Cardiac ventricle fibroblast (primary cell): ENCODE data around the gene ATF4.

GRCh38 chr22:38966243-38966442 is 8.7 kb downstream of the APOBEC3A start:
- RAMPAGE, long total RNA: no peak

- RAMPAGE, long total RNA: no peak
These were observed 21.2 kb downstream of the CBX7 start for GRCh38 chr22:39131182-39131866.

DNA sequence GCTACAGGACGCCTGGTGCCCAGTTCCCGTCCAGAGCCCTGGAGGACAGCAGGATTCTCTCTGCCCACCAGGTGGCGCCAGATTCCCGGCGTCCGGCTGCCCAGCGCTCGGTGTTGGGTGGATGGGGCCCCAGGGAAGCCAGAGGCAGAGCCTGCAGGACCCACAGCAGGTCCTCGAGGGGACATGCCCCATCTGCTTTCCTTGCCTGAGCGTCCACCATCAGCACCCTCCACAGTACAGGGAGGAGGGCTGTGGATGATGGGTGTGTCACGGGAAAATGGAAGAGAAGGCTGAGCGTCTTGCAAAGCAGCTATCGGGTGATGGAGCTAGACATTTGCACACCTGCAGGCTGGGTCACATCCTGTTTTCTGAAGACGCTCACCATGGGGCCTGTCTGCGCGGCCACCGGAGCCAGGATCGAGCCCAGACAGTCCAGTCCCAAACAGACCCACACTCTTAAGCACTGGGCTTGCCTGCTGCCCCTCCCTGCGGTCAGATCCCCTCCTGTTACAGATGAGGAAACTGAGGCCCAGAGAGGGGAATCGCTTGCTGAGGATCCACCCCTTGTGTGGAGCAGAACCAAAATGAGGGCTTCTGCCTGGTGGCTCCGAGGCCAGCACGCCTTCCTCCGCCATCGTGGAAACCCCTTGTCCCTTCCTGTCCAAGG is 18.6 kb upstream of the CBX7 start:
- RAMPAGE, long total RNA: no peak

GRCh38 chr22:39173767-39174630 is 21.5 kb upstream of the CBX7 start:
- RAMPAGE, long total RNA: no peak

GRCh38 chr22:39179395-39179885 is 27.0 kb upstream of the CBX7 start:
- RAMPAGE, long total RNA: no peak

GRCh38 chr22:39316107-39317248 is 2.9 kb downstream of the RPL3 start:
- RAMPAGE, long total RNA: no peak

GRCh38 chr22:39317276-39317786 is 2.1 kb downstream of the RPL3 start:
- RAMPAGE, long total RNA: no peak

DNA sequence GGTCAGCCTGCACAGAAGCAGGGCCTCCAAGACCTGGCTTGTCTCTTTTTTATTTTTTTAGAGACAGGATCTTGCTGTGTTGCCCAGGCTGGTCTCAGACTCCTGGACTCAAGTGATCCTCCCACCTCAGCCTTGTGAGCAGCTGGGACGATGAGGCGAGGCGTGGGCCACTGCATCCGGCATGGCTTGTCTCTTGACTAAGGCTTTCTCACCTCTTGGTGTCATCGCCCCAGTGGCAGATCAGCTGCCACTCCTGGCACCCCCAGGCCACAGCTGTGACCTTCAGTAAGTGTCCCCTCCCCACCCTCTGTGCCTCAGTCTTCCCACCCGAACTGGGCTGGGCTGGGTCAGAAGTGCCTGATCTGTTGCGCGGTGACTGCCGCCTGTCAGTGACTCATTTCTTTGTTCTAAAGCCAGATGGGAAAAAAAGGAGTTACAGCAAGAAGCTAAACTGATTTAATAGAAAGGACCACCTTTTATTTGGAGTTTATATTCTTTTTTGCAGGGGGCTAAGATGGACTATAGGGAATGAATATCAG is 3.6 kb downstream of the SYNGR1 start:
- RAMPAGE, long total RNA: no peak

- RAMPAGE, long total RNA: no peak
These were observed 11.4 kb downstream of the SYNGR1 start for GRCh38 chr22:39361032-39361683.

DNA sequence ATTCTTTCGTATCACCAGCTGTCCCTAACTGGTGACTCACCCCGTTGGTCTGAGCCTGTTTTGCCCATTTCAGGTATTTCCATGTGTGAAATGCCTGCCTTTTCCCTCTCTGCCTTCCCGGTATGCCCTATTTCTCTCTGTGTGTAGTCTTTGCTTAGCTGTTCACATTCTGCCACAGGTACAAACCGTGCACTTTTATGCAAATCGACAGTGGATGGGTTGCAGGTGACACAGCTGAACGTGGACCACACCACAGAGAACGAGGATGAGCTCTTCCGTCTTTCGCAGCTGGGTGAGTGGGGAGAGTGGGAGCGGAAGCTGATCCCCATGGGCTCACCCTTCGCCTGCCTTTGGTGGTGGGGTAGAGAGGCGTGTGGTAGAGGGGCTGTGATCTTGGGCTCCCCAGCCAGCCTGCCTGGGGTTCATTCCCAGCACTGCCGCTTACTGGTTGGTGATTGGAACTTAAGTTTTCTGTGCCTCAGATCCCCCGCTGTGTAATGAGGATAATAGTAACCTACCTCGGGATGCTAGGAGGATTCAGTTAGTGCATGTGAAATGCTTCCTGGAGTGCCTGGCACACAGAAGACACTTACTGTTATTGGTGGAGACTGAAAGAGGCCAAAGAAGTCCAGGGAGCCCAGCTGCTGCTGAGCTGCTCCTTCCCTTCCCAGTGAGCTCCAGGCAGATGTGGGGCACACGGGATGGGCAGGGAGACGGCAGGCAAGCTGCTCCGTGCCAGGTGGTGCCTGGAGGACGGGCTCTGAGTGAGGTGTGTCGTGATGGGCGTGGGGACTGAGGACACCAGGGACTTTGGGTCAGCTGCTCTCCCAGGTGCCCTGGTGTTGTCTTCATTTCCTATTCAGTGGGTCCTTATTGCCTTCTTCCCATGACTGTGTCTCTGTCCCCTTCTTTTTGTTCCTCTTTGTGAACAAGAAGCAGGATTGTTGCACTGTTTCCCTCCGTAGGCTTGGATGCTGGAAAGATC is 19.3 kb downstream of the TAB1 start:
- RAMPAGE, long total RNA: no peak

- RAMPAGE, long total RNA: no peak
These were observed 2.6 kb upstream of the MGAT3 start for GRCh38 chr22:39454157-39454674.

GRCh38 chr22:39520367-39520935 is at the start of gene ATF4:
Gene ATF4 (plus strand): TSS chr22:39520562.
- RAMPAGE, long total RNA: no peak

DNA sequence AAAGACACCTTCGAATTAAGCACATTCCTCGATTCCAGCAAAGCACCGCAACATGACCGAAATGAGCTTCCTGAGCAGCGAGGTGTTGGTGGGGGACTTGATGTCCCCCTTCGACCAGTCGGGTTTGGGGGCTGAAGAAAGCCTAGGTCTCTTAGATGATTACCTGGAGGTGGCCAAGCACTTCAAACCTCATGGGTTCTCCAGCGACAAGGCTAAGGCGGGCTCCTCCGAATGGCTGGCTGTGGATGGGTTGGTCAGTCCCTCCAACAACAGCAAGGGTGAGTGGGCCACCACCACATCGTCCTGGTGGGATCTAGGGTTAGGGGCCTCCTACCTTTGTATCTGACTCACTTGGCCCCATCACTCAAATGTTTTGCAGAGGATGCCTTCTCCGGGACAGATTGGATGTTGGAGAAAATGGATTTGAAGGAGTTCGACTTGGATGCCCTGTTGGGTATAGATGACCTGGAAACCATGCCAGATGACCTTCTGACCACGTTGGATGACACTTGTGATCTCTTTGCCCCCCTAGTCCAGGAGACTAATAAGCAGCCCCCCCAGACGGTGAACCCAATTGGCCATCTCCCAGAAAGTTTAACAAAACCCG is 1.1 kb downstream of the ATF4 start:
- RAMPAGE, long total RNA: no peak

- RAMPAGE, long total RNA: no peak
These were observed 4.1 kb downstream of the RPS19BP1 start for GRCh38 chr22:39528215-39529060.

GRCh38 chr22:39534350-39535322 is 2.1 kb upstream of the RPS19BP1 start:
- RAMPAGE, long total RNA: no peak

DNA sequence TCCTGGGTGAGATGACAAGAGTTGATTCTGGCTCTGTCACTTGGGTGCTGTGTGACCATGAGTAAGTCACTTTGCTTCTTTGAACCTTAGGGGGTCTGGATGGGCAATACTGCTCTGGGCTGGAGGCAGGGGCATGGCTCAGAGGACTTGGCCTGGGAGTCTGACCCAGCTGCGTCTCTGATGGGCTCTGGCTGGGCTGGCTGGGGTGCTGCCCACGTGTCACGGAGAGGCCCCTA is 2.6 kb downstream of the CACNA1I start:
- RAMPAGE, long total RNA: no peak

GRCh38 chr22:39832457-39833224 is 60.9 kb downstream of the ENTHD1 start:
- RAMPAGE, long total RNA: no peak

DNA sequence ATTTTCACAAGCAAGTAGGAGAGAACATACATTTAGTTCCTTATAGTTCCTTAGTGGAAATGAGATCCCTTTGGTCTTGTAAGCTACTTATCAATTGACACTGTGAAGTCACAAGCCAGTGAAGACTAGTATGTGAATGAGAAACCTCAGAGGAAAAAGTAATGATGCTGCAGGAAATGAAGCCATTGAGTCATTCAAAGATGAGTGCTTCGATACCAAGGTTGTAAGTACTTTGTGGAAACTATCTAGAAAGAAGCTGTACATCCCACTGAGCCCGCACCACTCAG is 53.5 kb downstream of the ENTHD1 start:
- RAMPAGE, long total RNA: no peak

GRCh38 chr22:39921289-39921510 is 20.3 kb downstream of the GRAP2 start:
- RAMPAGE, long total RNA: no peak

DNA sequence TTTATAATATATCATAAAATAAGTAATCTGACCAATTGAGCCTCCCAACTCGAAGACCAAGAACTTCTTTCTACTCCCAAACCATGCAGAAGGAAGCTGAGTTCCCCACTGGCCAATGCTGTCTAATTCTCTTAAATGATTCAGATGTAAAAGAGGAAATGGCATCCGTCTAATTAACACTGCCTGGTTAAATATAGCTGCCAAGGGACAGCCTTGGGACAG is 13.8 kb upstream of the TMA7B start:
- RAMPAGE, long total RNA: no peak